ENCODE measurements around the gene BEST3.

GRCh38 chr12:69258452-69259082 lies 19.2 kb downstream of the CPSF6 start:
- PRO-cap = no peak

- PRO-cap = no peak
Observed at GRCh38 chr12:69262973-69263499, 23.7 kb downstream of the CPSF6 start.

GRCh38 chr12:69330518-69331683 lies 17.3 kb upstream of the LYZ start:
- PRO-cap = unidirectional peak, plus-strand start at chr12:69330706; bidirectional peak, plus-strand start at chr12:69331199, minus-strand start at chr12:69331173

- PRO-cap = no peak
Observed at GRCh38 chr12:69543387-69544009, 41.8 kb upstream of the CCT2 start.

DNA sequence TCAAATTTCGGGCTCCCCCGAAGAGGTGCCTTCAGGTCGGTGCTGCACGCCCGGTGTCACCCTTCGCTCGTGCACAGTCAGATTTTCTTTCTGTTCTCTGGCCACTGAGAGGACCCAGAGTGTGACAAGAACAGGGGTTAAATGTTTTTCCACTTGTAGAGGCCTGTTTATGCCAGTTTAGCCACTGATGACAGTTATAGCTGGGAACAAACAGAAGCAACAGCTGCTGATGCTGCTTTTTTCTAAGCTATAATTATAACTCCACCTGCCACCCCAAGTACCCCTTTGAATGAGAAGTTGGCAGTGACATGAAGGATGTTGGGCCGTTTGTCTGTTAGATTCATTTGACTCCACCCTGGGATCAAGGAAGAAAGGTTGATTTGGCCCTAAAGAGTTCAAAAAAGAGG lies at the start of gene BEST3:
Gene BEST3 (minus strand): TSS at position 58 of the 407 bp plus-strand sequence.
- PRO-cap = no peak

GRCh38 chr12:69778624-69779148 lies 40.0 kb downstream of the RAB3IP start:
- PRO-cap = no peak

GRCh38 chr12:70040031-70040748 lies 203.0 kb upstream of the CNOT2 start:
- PRO-cap = no peak

- PRO-cap = no peak
Observed at GRCh38 chr12:70304469-70305232, 61.4 kb downstream of the CNOT2 start.

GRCh38 chr12:70367352-70368069 lies 1.4 kb downstream of the KCNMB4 start:
- PRO-cap = no peak

DNA sequence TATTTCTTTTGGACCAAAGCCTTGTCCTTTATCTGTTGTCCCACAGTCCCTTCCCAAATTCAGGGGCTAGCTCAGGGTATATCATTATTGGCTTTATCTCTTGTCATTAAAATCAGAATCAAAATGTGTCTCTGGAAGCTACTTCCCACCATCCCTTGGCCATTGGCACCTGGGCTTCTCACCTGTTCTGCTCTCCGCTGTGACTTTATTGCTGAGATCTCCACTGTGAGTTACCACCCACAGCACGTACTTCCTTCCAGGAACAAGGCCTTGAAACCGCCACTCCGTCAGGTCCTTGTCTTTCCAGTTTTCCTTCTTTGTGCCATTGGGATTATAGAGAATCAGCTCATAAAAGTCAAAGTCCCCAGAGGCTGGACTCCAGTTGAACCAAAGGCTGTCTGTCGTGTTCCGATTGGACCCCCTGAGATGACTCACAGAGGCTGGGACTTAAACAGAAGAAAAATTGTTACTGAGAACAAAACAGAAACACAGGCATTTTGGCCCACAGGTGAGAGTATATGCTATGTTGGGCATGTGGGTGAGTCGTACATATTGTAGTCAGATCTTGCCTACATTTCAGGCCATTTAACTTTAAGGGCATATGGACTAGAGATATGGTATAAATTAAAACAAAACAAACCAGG lies 76.6 kb downstream of the PTPRB start:
- PRO-cap = no peak

GRCh38 chr12:70661711-70662258 lies 24.6 kb upstream of the PTPRB start:
- PRO-cap = no peak

GRCh38 chr12:70690861-70692143 lies 54.1 kb upstream of the PTPRB start:
- PRO-cap = no peak

GRCh38 chr12:70722853-70723520 lies 85.8 kb upstream of the PTPRB start:
- PRO-cap = no peak

- PRO-cap = no peak
Observed at GRCh38 chr12:71041616-71042033, 116.2 kb downstream of the TSPAN8 start.

DNA sequence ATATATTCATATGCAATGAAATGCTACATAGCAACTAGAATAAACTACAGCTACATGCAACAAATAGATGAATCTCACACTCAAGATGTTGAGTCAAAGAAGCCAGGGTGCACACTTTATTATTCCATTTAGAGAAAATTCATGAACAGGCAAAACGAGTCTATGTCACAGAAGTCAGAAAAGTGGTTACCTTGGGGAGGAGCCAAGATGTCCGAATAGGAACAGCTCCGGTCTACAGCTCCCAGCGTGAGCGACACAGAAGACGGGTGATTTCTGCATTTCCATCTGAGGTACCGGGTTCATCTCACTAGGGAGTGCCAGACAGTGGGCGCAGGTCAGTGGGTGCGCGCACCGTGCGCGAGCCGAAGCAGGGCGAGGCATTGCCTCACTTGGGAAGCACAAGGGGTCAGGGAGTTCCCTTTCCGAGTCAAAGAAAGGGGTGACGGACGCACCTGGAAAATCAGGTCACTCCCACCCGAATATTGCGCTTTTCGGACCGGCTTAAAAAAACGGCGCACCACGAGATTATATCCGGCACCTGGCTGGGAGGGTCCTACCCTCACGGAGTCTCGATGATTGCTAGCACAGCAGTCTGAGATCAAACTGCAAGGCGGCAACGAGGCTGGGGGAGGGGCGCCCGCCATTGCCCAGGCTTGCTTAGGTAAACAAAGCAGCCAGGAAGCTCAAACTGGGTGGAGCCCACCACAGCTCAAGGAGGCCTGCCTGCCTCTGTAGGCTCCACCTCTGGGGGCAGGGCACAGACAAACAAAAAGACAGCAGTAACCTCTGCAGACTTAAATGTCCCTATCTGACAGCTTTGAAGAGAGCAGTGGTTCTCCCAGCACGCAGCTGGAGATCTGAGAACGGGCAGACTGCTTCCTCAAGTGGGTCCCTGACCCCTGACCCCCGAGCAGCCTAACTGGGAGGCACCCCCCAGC lies 39.6 kb downstream of the TSPAN8 start:
- PRO-cap = no peak

GRCh38 chr12:71639439-71639923 lies 24.2 kb downstream of the ZFC3H1 start:
- PRO-cap = no peak

- PRO-cap = no peak
Observed at GRCh38 chr12:71759172-71759527, 4.5 kb downstream of the RAB21 start.

DNA sequence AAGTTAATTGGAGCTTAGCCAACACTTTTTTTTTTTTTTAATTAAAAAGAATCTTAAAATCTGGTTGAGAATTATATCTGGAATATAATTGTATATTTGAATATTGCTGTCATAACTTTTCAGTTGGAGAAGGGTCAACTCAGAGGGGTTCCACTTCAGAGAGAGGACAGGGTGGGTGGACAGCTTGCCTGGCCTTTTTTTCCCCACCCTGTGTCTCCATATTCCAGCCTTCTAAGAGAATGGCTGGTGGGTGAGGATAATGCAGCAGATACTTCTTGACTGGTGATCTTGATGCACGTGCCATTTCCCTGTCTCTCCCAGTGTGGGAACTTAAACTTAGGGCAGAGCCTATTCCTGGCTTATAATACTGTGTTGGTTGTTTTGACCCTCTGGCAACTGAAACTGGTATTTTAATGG lies 15.3 kb downstream of the RAB21 start:
- PRO-cap = no peak

- PRO-cap = no peak
Observed at GRCh38 chr12:71787723-71788634, 33.3 kb downstream of the RAB21 start.

DNA sequence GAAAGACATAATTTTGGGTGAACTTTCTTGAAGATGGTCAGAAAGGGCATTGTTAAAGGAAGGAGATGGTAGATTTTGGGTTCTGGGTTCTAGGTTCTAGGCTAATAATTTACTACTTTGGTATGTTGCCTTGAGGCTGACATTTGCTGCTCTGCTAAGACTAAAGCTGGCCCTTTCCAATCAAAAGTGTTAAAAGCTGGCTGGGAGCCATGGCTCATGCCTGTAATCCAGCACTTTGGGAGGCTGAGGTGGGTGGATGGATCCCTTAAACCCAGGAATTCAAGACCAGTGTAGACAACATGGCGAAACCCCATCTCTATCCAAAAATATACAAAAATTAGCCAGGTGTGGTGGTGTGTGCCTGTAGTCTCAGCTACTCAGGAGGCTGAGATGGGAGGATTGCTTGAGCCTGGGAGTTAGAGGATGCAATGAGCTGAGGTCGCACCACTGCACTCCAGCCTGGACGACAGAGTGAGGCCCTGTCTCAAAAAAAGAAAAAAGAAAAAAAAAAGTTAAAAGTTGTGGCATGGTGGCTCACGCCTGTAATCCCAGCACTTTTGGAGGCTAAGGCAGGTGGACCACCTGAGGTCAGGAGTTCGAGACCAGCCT lies 39.2 kb downstream of the RAB21 start:
- PRO-cap = no peak

All from left lobe of liver (tissue), 1 donor.